GM06990 (cell line): Measurements from ENCODE around the gene ARHGAP36.

GRCh38 chrX:123731649-123731902 is 1.3 kb downstream of the THOC2 start:
- RRBS, result no CpG with 5 or more reads among the region's 12 CpGs

DNA sequence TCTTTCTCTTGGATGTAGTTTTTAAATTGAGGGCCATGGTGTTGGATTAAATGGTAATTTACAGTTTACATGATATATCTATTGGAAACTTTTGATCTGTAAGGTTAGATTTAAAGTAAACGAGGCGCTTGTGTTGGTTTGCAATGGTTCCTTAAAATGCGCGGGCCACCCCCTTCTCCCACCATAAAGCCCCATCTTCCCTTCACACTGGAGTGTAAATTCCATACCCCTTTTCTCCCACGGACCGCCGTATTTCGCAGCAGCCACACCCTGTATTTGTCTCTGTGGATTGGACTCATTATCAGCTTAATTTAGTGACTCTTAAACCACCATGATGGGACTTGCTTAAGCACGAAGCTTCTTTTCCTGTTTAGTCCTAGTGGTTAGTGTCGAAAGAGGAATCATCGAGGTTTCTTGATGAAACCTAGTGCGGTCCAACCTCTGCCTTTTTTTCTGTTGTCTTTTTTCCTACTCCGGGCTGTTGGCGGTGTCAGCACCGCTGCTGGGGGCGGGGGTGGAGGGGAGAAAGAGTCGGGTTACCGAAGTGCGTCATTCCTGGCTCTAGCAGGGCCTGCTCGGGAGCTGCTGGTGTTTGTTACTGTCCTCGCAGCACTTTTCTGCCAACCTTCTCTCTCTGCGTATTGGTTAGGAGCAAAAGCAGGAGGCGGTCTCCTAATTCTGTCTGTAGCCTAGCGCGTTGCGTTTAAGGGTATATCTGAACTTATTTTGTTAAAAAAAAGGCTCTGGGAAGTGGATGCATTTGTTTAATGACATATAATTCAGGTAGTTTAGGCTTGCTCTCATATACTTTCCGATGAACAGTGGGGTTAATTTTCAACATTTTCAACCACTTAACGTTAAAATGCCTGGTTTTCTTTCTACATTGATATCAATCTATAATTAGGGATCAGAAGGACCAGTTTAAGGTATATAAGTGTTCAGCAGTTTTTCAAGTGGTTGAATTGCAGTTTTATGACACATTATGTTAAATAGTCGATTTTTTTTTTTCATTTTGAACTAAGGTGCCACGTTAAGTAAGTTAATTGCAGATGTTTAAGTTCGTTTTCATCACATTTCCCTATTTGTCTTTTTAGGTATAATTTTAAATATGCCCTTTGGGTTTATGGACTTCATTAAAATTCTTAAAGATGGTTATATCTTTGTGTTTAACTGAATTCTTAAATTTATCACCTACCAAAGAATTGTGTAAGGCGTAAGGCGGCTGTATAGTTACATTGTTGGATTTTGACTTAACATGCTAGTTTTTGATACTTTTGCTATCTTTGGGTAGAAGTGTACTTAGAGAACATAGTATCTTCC is 1.6 kb downstream of the STAG2 start:
- RRBS, result no CpG with 5 or more reads among the region's 33 CpGs

DNA sequence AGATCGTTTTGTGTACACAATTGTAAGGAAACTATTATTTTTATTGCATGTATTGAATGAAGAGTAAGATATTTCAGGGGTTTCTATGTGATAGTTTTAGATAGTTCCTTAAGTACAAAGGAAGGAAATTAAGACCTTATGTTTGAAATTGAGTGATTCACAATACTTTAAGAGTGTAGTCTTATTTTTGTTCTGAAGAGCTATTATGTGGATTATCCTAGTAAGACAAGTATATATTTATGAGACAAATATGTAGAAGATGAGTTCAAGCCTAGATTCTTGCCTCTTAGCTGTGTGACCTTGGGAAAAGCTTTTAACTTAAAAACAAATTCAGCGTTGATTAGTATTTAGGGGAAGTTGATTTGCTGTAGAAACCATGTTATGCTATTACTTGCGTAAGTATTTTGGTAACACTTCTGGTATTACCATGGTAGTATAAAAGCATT is 33.0 kb downstream of the STAG2 start:
- RRBS, result no CpG with 5 or more reads among the region's 3 CpGs

DNA sequence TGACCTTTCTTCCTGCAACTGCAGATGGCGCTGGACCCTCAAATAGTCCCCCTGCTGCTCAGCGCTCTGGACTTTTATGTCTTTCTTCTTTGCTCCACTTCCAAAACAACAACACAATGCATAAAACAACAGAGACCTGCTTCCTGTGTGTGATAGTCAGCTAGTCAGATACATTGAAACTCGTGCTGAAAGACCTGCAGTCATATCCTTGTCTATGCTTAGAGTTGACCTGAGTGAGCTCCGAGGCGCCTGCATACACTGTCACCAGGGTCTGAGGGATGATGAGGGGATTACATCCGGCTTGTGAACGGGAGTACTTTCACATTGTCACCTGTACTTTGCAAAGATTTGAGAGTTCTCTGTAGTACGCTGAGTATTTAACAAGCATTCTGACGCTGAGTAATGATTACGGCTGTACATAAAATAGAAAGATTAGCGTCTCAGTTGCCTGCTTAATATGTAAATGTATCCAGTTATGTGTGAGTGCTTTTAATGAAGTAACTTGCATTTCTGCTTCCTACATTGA is 108.8 kb upstream of the TEX13D start:
- RRBS, result no CpG with 5 or more reads among the region's 11 CpGs

DNA sequence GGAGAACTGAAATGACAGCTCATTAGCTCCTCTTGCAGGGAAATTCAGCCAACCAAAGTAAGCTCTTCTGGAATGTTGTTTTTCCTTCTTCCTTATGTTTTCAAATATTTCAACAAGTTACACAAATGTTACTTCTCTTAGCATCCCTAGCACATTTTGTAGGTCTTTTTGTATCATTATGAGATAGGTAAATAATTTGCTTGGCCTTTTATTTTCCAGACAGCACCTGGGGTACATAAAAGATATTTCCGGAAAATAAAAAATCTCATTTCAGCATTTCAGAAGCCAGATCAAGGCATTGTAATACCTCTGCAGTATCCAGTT is 23.6 kb downstream of the SH2D1A start:
- RRBS, result no CpG with 5 or more reads among the region's 1 CpG

DNA sequence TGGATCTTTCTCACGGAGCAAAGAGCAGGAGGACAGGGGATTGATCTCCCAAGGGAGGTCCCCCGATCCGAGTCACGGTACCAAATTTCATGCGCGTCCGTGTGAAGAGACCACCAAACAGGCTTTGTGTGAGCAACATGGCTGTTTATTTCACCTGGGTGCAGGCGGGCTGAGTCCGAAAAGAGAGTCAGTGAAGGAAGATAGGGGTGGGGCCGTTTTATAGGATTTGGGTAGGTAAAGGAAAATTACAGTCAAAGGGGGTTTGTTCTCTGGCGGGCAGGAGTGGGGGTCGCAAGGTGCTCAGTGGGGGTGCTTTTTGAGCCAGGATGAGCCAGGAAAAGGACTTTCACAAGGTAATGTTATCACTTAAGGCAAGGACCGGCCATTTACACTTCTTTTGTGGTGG is 74.4 kb downstream of the TEX13C start:
- RRBS, result no CpG with 5 or more reads among the region's 13 CpGs

- RRBS, result no CpG with 5 or more reads among the region's 2 CpGs
These were observed 257.5 kb downstream of the PRR32 start for GRCh38 chrX:127076958-127077423.

DNA sequence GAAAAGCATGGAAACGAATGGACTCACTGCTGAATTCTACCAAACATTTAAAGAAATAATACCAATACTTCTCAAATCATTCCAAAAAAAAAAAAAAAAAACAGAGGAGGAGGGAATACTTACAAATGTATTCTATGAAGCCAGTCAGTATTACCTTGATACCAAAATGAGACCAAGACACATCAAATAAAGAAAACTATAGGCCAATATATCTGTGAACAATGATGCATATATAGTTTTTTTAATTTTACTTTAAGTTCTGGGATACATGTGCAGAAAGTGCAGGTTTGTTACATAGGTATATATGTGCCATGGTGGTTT is 339.4 kb downstream of the ACTRT1 start:
- RRBS, result no CpG with 5 or more reads among the region's 1 CpG

- RRBS, result no CpG with 5 or more reads among the region's 6 CpGs
These were observed 1.9 kb downstream of the SMARCA1 start for GRCh38 chrX:129521409-129521846.

DNA sequence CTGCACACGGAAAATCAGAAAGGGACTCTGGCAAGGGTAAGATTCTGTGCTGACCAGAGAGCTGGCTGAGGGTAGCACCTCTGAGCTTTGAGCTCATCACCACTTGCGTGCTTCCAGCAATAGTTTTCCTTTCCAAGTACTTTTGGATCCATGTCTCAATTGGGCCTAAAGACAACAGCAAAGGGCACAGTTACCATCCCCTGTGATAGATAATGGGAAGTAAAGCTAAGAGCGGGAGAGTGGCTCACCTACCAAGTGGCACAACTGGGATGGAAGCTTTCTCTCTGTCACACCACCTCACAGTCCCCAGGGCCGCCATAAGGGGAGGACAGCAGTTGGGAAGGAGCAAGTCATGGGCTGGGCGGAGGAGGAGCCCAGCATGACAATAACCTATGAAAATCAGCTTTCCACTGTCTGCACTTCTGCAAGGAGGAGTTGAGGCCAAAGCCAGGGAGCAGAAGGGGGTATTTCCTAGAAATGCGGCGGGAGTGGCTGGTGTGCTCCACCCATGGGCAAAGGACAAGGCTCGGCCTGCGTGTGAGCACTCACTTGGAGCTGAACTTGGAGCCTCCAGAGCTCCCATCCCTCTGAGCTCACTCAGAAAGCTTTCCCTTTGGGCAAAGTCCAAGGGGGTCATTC is 18.7 kb downstream of the APLN start:
- RRBS, result no CpG with 5 or more reads among the region's 9 CpGs

- RRBS, result no CpG with 5 or more reads among the region's 5 CpGs
These were observed 31.1 kb downstream of the ZDHHC9 start for GRCh38 chrX:129812654-129812901.

DNA sequence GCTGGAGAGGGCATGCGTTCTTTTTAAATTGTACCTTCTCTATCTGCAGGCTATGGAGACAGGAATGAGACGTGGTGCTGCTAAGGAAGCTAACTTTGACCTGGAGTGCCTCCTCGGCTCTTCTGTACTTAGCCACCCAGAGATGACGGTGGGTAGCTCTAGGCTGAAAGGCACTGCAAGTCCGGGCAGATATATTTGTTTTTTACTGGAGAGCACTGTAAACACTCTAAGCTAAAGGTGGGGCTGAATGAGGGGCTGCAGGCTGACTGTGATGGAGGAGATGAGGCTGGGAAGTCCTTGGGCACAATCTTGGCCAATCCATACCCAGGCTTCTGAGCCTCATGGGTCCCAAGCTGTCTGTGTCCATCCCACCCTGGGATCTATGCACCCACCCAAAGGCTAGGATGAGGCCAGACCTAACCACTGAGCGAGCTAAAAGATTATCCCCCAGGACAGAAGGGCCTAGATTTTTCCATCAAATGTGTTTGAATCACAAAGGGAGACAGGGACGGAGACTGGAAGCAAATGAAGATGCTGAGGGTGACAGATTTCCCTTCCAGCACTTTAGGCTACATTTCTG is 12.0 kb downstream of the ELF4 start:
- RRBS, result no CpG with 5 or more reads among the region's 7 CpGs

- RRBS, result no CpG with 5 or more reads among the region's 12 CpGs
These were observed 19.5 kb upstream of the ELF4 start for GRCh38 chrX:130129642-130130416.

DNA sequence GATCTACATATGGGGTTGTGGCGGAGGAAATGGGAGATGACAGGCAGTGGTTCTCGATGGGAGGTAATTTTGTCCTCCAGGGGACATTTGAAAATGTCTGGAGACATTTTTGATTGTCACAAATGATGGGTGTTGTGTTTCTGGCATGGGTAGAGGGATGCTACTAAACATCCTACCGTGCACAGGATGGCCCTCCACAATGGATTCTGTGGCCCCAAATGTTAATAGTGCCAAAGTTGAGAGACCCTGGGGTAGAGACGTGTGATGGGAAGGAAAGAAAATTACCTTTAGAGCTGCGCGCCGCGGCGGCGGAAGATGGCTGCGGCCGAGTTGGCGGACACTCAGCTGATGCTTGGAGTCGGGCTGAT is 93.0 kb downstream of the RBMX2 start:
- RRBS, result no CpG with 5 or more reads among the region's 14 CpGs

DNA sequence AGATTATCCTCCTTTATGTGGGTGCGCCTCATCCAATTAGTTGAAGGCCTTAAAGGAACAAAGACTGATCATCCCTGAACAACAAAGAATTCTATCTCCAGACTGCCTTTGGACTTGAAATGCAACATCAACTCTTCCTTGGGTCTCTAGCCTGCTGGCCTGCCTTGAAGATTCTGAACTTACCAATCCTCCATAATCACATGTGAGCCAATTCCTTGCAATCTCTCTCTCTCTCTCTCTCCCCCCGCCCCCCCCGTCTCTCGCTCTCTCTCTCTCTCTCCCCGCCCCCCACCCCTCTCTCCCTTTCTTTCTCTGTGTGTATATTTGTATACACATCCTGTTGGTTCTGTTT is 158.5 kb downstream of the RBMX2 start:
- RRBS, result no CpG with 5 or more reads among the region's 5 CpGs

DNA sequence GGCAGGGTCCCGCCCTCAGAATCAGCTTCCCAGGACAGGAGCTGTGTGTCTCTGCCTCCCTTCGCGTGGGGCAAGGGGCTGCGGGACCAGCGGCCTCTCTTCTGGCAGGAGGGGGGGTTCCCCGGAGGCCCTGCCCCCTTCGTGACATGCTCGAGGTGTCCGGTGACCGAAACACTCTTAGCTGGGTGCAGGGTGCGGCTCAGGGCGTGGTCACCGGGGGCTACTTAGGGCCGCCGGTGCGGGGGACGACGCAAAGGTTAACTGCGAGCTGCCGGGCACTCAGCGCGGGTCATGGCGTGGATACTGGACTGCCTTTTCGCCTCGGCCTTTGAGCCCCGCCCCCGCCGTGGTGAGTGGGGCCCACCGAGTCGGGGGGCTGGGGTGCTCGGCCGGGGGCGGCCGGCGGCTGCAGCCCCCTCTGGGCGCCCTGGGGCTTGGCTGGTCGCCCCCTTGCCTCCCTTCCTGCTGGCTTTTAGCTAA is at the start of gene ARHGAP36:
Gene ARHGAP36 (plus strand): TSS at position 251 of the 480 bp plus-strand sequence.
- RRBS, result 48% methylated on average over 13 of the region's 37 CpGs

DNA sequence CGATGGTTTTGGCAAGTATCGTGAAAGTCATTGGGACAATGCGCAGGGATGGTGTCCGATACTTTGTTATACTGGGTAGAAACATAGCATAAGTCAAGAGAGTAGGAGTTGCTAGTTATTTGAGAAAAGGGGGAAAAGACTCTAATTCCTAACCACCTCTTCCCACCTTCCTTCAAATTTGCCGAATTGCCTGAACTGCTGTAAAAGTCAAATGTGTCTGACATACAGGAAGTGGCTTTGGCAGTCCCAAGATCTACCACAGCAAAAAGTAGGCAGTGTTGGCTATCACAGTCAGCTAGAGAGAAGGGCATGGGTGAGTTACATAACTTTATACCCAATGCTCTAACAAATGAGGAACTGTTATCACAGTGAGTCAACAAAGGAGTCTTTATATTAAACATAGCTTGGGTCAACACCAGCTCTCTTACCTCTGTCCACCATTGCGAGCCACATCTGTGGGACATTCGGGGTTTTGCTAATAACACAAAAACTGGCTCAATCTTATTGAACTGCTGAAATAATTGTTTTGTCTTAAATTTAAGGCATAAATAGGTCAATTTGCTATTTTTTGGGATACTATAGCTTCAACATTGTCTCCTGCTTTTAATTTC is 2.4 kb upstream of the MBNL3 start:
- RRBS, result no CpG with 5 or more reads among the region's 7 CpGs

- RRBS, result no CpG with 5 or more reads among the region's 2 CpGs
These were observed 102.4 kb downstream of the HS6ST2 start for GRCh38 chrX:132856092-132856325.

DNA sequence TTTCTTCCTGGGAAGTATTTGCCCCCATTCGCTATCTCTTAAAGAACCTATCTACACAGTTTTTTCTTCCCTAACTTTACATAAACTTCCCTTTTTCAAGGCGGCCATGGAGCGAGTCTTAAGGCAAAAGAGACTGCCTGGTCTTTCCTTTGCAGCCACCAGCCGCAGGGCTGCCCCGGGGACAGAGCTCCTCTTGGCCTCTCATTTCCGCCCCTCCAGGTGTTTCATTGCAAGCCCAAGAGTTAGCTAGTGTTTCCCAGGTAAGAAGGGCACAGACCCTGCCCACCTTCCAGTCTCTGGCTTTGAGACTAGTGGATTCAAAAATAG is 30.2 kb upstream of the GPC4 start:
- RRBS, result no CpG with 5 or more reads among the region's 6 CpGs

GRCh38 chrX:134026397-134027246 is 41.2 kb upstream of the GPC3 start:
- RRBS, result no CpG with 5 or more reads among the region's 18 CpGs